ENCODE measurements around a stretch of chr2.

DNA sequence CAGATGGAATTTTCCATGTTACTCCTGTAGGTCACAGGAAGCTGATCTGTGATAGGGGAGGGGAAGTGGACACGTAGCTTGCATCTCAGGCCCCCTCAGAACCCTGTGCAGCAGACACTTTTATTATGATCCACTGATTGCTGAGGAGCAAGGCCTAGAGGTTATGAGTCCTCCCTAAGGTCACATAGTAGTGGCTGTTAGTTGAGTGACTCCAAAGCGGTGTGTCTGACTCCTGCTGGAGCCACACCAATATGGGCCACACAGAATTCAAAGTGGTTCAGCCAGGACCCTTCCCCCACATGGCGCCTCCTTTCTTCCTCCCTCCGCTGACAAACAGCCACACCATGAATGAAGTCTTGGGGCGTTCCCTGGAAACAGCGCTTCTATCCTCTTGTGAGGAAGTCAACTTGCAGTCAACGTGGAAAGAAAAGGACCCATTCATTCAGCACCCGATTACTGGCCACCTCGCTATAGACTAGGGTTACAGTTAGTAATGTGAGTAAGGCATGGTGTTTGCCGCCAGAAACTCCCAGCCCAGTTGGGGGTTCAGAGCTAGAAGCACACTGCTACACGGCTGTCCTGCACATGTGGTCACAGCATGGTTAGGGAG is 8.5 kb downstream of the DYSF start:
- PRO-cap = no peak
- RAMPAGE, long total RNA, 2 experiments = no peak in any of the 2 experiments

- PRO-cap = no peak
- RAMPAGE, long total RNA, 2 experiments = no peak in any of the 2 experiments
These were observed 14.1 kb downstream of the DYSF start for GRCh38 chr2:71480482-71481169.

DNA sequence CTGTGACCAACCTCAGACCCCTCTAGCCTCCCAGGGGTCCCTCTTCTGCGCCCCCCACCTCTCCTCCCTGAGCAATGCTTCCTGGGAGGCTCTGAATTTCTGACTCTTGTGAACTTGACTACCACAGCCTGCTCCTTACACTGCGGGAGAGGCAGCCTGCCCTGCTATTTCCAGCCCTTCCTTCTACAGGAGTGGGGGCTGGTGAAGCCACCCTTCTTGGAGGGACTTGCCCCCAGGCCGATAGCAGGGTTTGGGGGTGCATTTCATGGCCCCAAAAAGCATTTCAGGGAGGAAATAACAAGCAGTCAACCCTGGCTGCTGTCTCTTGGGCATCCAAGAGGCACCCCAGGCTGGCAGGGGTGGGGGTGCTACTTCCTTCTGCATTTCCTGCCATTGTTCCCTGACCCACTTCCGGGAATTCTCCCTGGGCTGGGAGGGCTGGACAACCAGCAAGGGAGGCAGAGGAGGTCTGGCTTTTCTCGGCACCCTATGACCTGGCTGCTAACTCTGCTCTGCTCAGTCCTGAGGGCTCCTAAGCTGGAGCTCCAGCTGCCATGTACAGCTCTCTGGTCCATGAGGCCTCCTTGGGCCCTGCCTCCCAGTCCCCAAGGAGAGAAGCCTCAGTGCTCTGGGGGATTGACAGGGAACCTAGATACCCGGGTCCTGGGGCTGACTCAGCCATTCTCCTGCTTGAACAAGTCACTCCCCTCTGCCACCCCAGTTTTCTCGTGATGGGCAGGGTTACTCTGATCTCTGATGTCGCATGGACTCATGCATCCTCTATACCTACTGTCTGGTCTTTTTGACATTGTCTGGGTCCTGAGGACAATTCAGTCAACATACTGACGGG is 33.9 kb downstream of the DYSF start:
- PRO-cap = bidirectional peak, plus-strand start at position 519 of the sequence, minus-strand start at position 347 of the sequence
- RAMPAGE, long total RNA, 2 experiments = no peak in any of the 2 experiments

GRCh38 chr2:71545201-71545724 is 78.8 kb downstream of the DYSF start:
- PRO-cap = bidirectional peak, plus-strand start at chr2:71545492, minus-strand start at chr2:71545351
- RAMPAGE, long total RNA, 2 experiments = no peak in any of the 2 experiments

GRCh38 chr2:71691607-71692466 is 225.3 kb downstream of the DYSF start:
- PRO-cap = no peak
- RAMPAGE, long total RNA, 2 experiments = no peak in any of the 2 experiments

GRCh38 chr2:71898672-71899656 is 248.7 kb downstream of the CYP26B1 start:
- PRO-cap = no peak
- RAMPAGE, long total RNA, 2 experiments = no peak in any of the 2 experiments

DNA sequence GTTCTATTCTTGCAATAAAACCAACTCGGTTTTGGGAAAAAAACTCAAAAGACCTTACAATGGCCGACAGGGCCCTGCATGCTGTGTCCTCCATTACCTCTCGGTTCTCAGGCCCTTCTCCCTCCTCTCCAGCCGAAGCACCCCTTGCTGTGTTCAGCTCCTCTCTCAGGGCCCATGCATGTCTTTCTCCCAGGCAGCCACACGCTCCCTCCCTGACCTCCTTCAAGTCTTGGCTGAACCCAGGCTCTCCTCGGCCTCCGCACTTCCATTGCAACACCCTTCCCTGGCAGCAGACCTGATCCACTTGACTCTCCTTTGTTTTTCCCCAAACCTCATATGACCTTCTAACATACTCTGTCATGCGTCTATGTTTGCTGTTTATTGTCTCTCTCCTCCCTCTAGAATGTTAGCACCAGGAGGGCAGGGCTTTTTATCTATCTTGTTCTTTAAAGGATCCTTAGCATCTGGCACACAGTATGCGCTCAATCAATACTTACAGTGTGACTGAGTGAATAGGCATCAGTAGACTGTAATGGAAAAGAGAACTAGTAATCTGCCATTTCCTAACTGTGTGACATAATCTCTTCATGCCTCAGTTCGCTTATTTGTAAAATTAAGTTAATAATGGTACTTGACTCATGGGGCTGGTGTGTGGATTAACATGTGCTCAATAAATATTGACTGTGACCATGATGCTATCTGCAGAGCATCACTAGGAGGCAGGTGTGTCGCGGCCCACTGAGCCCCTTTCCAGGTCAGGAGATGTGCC is 113.9 kb downstream of the CYP26B1 start:
- PRO-cap = no peak
- RAMPAGE, long total RNA, 2 experiments = no peak in any of the 2 experiments

GRCh38 chr2:72145246-72145882 is 2.3 kb downstream of the CYP26B1 start:
- PRO-cap = bidirectional peak, plus-strand start at chr2:72145581, minus-strand start at chr2:72144964
- RAMPAGE, long total RNA, 2 experiments = no peak in any of the 2 experiments

- PRO-cap = unidirectional peak, minus-strand start at chr2:72205250
- RAMPAGE, long total RNA, 2 experiments = no peak in any of the 2 experiments
These were observed 57.5 kb upstream of the CYP26B1 start for GRCh38 chr2:72204884-72205794.

- PRO-cap = no peak
- RAMPAGE, long total RNA, 2 experiments = no peak in any of the 2 experiments
These were observed 8.5 kb downstream of the SPR start for GRCh38 chr2:72895561-72896326.

GRCh38 chr2:72953852-72954279 is 36.5 kb downstream of the EMX1 start:
- PRO-cap = no peak
- RAMPAGE, long total RNA, 2 experiments = no peak in any of the 2 experiments

GRCh38 chr2:72983558-72984116 is 66.3 kb downstream of the EMX1 start:
- PRO-cap = no peak
- RAMPAGE, long total RNA, 2 experiments = no peak in any of the 2 experiments

- PRO-cap = no peak
- RAMPAGE, long total RNA, 2 experiments = no peak in any of the 2 experiments
These were observed 12.7 kb downstream of the SFXN5 start for GRCh38 chr2:73058448-73059636.

- PRO-cap = no peak
- RAMPAGE, long total RNA, 2 experiments = no peak in any of the 2 experiments
These were observed 2.5 kb downstream of the SFXN5 start for GRCh38 chr2:73068994-73069526.

DNA sequence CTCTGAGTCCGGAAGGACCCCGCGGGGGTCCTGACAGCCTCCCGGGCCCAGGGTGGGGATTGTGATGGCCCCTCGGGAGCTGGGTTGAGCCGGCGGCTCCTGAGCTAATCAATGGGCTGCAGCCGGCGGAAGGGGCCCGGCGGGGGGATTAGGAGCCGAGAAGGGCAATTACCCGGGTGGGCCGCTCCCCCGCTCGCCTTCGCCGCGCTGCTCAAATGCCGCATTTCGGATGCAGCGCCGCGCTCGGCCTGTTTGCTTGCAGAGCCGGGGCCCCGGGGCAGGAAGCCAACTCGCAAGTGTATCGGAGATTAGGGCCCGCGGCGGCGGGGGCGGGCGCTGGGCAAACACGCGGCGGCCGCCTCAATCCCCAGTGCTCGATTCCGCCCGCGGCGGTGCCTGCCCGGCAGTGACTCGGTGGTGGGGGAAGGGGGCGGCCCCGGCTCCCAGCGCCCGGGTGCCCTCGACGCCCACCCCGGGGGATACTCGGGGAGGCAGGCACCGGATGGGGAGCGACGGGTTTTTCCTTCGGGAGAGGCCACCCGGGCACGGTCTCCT is 26.8 kb upstream of the NOTO start:
- PRO-cap = bidirectional peak, plus-strand start at position 406 of the sequence, minus-strand start at position 216 of the sequence
- RAMPAGE, long total RNA, 2 experiments = no peak in any of the 2 experiments

- PRO-cap = bidirectional peak, plus-strand start at chr2:73177241, minus-strand start at chr2:73177044; unidirectional peak, minus-strand start at chr2:73177459; unidirectional peak, minus-strand start at chr2:73177566
- RAMPAGE, long total RNA, 2 experiments = no peak in any of the 2 experiments
These were observed 25.2 kb upstream of the NOTO start for GRCh38 chr2:73176808-73177867.

DNA sequence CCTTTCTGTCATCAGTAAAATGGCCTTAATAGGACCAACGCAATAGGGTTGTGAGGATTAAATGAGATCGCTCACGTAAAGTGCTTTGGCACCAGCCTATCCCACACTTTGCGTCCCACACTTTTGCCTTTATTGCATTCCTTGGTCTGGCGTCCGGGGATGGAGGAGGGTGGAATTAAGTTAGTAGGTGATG is 310 bp upstream of the CCT7 start:
- PRO-cap = no peak
- RAMPAGE, long total RNA, 2 experiments = no peak in any of the 2 experiments

GRCh38 chr2:73269317-73269776 is 14.9 kb downstream of the FBXO41 start:
- PRO-cap = no peak
- RAMPAGE, long total RNA, 2 experiments = no peak in any of the 2 experiments

DNA sequence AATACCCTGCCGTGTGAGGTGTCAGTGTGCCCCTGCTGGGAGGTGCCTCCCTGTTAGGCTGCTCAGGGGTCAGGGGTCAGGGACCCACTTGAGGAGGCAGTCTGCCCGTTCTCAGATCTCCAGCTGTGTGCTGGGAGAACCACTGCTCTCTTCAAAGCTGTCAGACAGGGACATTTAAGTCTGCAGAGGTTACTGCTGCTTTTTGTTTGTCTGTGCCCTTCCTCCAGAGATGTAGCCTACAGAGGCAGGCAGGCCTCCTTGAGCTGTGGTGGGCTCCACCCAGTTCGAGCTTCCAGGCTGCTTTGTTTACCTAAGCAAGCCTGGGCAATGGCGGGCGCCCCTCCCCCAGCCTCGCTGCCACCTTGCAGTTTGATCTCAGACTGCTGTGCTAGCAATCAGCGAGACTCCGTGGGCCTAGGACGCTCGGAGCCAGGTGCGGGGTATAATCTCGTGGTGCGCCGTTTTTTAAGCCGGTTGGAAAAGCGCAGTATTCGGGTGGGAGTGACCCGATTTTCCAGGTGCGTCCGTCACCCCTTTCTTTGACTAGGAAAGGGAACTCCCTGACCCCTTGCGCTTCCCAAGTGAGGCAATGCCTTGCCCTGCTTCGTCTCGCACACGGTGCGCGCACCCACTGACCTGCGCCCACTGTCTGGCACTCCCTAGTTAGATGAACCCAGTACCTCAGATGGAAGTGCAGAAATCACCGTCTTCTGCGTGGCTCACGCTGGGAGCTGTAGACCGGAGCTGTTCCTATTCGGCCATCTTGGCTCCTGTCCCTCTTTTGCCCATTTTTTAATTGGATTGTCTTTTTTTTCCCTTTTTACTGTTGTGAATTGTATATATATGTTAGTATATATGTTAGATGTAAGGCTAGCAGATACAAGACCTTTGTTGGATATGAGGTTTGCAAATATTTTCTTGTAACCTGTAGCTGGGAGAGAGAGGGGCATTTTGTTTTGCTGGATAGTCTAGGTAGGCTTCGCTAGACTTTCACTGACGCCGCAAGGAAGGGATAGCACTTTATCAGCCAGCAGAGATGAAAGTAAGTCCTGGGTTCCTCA is 100.0 kb downstream of the ALMS1 start:
- PRO-cap = no peak
- RAMPAGE, long total RNA, 2 experiments = no peak in any of the 2 experiments

GRCh38 chr2:73601060-73601570 is 41.1 kb downstream of the NAT8 start:
- PRO-cap = no peak
- RAMPAGE, long total RNA, 2 experiments = no peak in any of the 2 experiments